ENCODE measurements around a stretch of chr11.

DNA sequence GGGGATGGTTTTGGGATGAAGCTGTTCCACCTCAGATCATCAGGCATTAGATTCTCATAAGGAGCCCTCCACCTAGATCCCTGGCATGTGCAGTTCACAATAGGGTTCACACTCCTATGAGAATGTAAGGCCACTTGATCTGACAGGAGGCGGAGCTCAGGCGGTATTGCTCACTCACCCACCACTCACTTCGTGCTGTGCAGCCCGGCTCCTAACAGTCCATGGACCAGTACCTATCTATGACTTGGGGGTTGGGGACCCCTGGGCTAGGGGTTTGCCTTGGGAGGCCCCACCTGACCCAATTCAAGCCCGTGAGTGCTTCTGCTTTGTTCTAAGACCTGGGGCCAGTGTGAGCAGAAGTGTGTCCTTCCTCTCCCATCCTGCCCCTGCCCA, 2.1 kb downstream of the APOC3 start:
- PRO-cap, result unidirectional peak, plus-strand start at position 187 of the sequence

DNA sequence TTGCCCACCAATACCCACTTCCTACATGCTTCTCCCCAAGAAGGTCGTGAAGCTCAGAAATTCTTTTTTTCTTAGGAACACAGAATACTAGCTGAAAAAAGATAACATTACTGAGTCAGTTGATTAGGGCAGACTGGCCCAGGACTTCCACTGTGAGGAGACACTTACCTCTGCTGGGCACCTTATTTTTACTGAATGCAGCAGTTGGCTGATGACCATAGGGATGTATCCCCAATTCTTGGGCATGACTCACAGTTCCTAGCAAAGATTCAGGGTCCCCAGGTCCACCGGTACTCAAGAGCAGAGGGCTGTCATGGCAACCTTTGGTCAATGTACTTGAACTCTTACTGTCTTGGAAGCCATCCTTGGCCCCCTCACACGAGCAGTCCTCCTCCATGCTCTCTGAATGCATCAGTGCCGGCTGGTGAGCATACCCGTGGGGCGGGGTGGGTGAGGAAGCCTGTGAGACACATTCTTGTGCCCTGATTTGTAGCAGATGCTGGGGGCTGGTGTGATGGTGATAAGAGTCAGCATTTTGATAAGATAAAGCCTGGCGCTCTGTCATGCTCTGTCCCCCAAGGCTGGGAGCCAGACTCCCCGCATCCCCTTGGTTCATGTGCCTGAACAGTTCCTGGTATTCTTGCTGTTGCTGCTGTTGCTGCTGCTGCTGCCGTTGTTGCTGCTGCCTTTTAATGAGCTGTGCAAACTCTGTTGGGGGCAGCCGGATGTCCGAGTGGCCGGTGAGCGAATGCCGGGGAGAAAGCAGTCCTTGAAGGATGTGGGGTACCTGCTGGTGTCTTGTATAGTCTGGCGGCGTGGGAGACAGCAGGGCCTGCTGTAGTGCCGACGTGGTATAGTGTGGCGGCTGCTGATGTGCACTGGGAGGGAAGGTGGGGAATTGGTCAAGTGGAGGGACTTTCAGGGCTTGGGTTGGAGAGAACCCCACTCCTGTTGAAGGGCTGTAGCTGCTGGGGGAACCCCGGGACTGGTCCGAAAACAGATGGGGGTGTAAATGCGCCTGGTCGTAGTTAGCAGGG, 20.5 kb upstream of the APOA1 start:
- PRO-cap, result no peak

DNA sequence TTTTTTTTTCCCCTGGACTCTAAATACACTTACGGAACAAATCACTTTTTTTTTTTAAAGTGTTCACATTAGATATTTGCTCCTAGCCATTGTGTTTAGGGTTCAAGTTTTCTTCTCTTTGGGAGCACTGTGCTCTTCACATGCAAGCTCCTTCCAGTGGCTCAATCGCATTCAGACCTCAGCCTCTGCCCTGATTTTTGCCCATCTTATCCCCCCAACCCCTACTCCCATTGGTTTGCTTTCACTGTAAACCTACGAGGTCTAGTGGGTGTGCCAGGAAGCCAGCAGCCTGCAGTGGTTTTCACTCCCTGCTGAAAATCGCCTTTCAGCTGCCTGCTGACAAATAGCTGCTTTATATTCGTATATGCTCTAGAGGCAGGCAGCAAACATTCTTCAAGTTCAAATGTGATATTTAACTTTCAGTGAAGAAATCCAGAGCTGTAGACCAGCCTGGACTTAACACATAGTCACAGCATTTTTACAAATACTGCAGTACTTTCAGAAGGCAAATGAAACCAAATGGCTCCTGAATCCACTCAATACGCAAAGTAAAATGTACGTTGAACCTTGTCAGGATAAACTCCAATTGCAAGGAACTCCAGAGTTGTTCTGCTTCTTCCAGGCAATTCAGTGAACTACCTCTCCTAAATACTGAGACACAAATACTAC, 92.8 kb upstream of the APOA1 start:
- PRO-cap, result no peak

DNA sequence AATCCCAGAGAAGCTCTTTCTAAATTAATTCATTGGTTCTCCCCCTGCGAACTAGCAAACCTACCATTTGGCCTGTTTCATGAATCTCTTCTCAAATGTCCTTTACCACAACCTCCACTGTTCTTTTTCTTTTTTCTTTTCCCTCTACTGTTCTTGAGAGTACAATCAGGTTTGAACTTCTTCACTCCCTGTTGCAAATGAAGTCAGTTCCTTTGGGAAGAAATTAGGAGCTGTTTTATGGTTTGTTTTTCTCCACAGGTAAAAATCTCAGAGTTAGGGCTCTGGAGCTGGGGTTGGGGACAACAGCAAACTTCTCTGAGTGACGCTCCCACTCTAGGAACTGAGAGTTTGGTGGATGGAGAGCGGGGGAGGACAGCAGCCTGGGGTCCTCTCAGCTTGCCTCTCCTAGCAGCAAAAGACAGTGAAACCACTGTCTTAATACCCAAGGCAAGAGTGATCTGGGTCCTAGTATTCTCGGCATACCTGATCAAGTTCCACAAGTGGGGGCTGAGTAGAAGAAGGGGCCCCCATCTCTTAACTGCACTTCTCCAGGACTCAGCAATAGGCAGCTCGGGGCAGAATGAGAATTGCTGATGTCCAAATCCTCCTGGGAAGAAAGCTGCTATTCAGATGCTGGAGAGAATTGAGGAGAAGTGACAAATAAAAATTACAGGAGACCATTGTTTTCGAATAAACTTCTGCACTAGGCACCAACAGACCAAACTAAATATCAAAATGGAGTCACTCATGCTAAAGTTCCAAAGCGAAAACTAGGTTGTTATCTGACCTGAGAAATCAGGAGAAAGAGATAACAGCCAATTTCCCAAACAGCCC, 112.4 kb upstream of the APOA1 start:
- PRO-cap, result no peak

DNA sequence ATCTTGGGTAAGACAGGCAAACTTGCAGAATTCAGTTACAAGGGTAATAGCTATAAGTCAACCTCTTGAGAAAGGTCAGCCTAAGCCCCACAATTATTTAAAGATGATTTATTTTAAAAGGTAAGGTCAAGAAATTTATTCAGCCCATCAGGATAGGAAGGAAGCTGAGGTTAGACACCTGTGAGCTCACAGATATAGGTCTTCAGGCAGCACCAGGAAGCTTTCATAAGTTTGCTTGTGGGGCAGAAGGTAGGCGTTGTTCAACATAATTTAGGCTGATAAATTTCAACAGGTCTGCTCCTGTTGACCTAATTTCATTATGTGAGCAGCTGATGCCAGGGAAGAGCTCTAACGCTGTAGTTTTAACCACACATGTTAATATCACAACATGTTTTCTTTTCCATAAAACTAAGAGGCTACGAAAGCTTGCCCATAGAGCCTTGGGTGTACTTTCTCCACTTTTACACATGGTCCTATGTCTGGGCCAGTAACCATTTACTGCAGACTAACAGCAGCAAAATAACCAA, 118.2 kb upstream of the APOA1 start:
- PRO-cap, result no peak

GRCh38 chr11:117083552-117084005, 14.6 kb downstream of the SIK3 start:
- PRO-cap, result no peak

- PRO-cap, result no peak
Measured at GRCh38 chr11:117185585-117186386, 7.2 kb downstream of the SIDT2 start.

DNA sequence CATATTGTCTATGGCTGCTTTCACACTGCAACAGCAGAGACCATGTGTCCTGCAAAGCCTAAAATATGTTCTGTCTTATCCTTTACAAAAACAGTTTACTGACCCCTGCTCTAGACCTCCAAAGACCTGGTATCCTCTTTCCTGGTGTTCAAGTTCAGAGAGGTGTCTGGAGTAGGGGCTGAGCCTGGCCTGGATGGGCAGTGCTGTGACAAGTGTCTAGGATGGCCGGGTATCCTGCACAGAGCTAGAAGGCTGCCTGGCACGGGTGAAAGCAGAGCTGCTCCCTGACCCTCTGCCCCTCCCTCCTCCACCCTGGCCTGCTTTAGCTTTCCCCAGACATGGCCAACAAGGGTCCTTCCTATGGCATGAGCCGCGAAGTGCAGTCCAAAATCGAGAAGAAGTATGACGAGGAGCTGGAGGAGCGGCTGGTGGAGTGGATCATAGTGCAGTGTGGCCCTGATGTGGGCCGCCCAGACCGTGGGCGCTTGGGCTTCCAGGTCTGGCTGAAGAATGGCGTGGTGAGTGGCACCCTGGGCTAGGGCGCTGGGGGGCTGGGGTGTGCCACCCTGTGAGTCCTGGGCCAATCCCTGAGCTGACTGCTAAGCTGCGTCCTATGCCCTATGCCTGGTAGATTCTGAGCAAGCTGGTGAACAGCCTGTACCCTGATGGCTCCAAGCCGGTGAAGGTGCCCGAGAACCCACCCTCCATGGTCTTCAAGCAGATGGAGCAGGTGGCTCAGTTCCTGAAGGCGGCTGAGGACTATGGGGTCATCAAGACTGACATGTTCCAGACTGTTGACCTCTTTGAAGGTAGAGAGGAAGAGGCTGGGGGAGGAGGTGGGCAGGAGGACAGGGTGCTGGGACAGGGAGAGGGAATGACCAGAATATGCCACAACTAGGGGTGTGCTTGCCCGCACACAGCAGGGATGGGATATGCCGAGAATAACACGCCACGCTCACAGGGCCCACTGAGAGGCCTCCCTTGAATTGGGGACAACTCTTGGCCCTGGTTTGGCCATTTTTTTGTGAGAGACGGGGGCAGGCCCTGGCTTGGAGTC, 3.8 kb downstream of the TAGLN start:
- PRO-cap, result no peak

- PRO-cap, result no peak
Measured at GRCh38 chr11:117328409-117328801, 751 bp downstream of the CEP164 start.

- PRO-cap, result no peak
Measured at GRCh38 chr11:117717629-117718543, 79.1 kb downstream of the DSCAML1 start.

GRCh38 chr11:117980613-117981022, 5.6 kb upstream of the IL10RA start:
- PRO-cap, result no peak

DNA sequence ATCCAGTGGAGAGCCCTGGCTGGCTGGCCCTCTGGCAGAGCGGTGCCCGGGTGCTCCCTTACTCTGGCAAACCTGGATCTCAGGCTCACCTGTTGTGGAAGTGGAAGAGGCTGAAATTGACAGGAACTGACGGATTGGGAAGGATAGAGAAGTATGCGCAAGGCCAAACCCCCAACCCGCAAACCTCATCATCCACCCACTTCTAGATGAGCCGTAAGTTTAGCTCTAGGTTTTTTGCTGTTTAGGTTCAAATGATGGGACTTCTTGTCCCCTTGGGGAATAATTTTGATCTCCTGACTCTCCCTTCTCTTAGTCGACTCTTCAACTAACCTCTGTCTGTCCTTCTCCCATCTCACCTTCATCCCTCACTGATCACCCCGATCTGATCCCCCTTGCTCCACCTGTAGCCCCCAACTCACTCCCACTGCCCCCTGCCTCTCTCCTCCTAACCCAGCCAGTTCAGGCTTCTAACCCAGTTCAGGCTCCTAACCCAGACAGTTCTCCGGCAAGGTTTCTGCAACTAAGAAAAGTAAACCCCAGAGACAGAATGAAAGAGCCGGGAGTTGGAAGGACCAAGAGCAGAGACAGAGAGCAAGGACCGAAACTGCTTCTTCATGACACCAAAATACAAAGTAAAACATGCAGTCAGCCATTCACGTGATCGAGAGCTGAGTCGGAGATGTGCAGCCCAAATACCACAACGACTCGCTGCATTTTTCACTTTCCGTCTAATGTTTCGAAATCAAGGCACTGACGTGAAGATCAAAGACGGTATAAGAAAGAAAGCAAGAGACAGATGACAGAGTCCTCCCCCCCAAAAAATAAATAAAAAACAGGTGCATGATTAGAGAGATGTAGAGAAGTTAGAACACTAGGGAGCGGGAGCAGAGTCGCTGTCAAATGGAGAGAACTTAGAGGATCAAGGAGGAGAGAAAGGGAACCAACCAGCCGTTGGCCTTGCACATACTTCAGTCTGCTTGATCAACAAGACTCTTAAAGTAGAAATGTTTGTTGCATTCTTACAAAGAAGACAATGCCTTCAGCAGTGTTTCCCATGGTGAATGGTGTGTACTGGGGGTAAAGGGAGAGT, 752 bp downstream of the IL10RA start:
- PRO-cap, result no peak

- PRO-cap, result no peak
Measured at GRCh38 chr11:117997658-117998051, 11.5 kb downstream of the IL10RA start.

DNA sequence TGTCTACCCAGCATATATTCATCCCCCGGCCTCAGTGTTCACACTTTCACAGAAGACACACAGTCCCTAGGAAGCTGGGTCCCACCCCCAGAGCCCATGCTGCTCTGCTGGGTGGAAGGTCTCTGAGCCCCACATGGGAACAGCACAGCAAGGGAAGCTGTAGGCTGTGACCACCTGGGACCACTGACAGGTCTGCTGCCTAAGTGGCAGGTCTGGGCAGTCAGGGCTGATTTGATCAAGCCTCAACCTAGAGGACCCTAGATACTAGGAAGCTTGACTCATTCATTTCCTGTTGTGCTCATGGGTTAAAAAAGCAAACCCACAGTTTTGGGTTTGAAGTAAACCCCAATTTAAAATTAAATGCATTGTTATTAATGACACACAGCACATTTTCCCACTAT, 16.9 kb downstream of the IL10RA start:
- PRO-cap, result no peak

DNA sequence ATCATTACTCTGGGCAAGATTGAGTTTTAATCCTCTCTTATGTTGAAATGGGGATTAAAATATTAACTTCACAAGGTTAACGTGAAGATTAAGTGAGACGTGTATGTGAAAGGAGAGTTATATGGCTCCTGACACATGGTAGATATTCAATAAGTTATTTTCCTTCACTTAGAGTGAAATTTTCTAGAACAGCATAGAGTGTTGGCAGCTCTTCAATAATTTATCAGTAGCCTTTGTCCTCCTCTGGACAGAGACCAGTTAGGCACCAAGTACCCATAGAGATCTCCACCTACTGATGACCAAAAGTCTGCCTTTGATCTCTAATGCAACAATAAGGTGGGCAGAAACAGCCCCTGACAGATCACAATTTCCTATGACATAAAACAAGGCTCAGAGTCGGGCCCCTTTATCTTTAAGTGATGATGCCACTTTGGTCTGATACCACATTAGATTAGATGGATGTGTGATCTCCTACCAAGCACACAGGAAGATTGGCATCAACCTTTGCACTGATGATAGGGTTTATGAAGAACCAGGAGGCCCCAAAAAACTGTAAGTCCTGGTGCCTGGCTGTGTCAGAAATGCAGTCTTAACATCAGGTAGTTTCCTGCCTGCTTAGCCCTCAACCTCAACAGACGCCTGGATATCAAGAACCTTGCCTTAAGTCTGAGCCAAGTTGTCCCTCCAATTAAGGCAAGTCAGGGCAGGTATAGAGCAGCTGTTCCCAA, 30.8 kb upstream of the TMPRSS4 start:
- PRO-cap, result no peak

- PRO-cap, result no peak
Measured at GRCh38 chr11:118046625-118046991, 30.3 kb upstream of the TMPRSS4 start.

- PRO-cap, result no peak
Measured at GRCh38 chr11:118110906-118111952, 24.5 kb upstream of the SMIM35 start.

DNA sequence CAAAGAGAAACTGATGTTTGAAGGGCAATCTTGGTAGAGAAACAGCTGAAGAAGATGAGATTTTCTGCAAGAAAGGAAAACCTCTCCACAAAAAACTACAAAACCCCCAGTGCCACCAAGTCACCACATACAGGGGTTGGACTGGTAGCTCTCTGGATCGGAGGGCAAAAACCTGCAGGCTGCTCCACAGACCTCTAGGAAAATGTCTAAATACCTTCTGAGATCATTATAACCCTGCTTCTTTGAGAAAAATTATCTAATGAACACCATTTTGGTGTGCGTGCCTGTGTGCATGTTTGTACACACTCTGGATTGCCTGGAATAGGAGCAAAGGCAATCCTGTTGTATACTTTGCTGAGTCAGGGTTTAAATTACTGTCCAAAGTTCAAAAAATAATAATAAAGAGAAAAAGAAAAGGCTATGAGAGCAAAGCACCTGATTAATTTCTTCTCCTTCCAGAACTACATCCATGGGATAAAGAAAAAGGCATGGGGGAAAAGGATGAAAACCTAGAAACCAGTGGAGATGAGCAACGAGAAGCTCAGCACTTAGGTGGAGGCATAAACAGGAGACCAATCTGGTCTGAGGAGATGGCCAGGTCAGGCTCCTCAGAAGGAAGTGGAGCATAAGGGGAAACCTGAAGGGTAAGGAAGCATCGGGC, 11.0 kb downstream of the JAML start:
- PRO-cap, result no peak

GRCh38 chr11:118227835-118228534, 3.2 kb upstream of the JAML start:
- PRO-cap, result no peak

- PRO-cap, result no peak
Measured at GRCh38 chr11:118231301-118231900, 6.6 kb upstream of the JAML start.

Measured in LUHMES (cell line).